ENCODE measurements around a stretch of chr6.

DNA sequence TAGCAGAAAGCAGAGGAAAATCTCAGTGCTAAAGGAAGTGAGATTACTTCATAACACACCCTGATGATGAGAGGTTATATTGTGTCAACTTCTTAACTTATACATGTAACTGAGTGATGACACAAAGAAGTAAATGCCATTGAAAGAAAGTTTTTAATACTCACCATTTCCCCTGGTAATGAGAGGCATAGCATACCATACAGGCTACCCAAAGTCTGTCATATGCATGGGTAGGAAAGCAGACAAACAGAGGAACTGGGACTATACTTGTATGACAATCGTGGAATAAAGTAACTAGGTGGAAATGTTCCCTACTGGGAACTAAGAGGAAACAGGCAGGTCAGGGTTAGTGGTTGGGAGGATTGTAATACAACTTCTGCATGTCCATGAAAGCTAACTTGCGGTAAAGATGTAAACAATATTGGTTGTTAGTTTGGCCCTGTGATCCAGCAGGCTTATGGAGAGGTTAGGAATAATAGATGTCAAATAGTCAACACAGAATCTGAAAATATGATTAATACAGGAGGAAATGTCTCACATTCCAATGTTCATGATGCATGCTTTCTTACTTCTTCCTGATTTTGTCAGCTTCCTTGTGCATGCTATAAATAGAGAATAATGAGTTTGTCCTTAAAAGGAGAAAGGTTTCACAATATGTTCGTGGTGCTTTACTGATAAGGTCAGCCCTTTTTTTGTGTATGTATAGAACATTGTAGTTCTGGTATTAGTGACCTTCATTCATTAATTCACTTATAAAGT lies 136.9 kb downstream of the MMUT start:
- PRO-cap = no peak

- PRO-cap = unidirectional peak, plus-strand start at chr6:49462384
Measured at GRCh38 chr6:49461859-49462481, 1.1 kb downstream of the MMUT start.

GRCh38 chr6:50819312-50820226 lies 898 bp downstream of the TFAP2B start:
- PRO-cap = no peak

- PRO-cap = no peak
Measured at GRCh38 chr6:50960950-50961283, 142.2 kb downstream of the TFAP2B start.

DNA sequence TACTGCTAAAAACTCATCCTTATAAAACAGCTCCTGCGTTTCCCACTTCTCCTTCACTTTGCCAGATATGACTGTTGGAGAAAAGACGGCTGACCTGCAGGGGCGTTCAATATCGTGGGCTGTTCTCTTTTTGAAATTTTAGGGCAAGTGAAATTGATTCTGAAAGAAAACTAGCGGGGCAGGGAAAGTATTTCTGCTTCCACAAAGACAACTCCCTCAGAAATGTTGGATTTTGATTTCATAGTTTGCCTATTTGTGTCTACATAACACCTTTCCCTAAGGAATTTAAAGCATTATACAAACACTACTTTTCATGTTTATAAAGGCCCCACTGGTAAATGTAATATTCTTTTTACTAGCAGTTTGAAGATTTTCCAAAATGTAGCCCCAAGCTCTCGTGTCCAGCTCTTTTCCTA lies 206.9 kb downstream of the TFAP2B start:
- PRO-cap = no peak

GRCh38 chr6:51049885-51050707 lies 231.4 kb downstream of the TFAP2B start:
- PRO-cap = no peak

GRCh38 chr6:52124566-52125224 lies 37.3 kb upstream of the PKHD1 start:
- PRO-cap = no peak

DNA sequence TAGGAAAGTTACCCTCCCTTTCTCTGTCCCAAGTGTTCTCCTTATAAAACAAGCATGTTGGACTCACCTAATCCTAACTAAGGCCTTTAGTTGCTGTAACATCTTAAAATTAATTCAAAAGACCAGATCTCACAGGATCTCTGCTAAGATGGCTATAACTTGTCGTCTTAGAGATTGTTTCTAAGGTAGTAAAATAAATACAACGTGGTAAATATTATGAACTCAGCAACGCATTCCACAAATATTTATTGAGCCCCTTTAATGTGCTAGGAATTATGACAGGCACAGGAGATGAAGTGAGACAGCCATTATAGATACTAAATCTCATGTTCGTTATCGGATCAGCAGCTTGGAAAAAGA lies 20.8 kb upstream of the MCM3 start:
- PRO-cap = no peak

DNA sequence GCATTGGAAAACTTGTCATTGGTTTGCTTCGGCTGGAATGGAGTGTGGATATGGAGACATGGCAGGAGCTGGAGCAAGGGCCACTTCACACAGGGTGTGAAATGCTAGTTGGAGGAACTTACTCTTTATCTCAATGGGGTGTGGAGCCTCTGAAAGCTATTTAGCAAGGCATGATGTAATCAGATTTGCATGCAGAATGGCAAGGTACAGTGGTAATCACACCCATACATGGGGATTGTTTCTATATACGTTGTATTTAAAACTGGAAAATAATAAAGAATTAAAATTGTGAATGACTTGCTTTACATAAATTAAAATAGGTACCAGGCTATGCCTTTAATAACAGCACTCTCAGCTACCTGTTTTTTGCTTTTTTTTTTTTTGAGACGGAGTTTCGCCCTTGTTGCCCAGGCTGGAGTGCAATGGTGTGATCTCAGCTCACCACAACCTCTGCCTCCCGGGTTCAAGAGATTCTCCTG lies 31.3 kb upstream of the PAQR8 start:
- PRO-cap = unidirectional peak, minus-strand start at position 98 of the sequence

- PRO-cap = unidirectional peak, minus-strand start at chr6:52500075
Measured at GRCh38 chr6:52499599-52500578, 77.0 kb downstream of the TRAM2 start.

GRCh38 chr6:52505418-52505999 lies 71.4 kb downstream of the TRAM2 start:
- PRO-cap = no peak

DNA sequence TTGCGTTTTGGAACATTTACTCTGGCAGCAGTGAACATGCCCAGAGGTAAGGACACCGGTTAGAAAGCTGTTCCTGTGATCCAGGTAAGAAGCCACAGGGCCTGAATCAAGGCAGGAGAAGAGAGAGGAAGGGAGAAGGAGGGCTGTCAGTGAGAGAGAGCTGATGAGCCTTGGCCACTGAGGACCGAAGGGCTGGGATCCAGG lies 58.5 kb downstream of the TRAM2 start:
- PRO-cap = no peak

GRCh38 chr6:52521949-52522455 lies 54.9 kb downstream of the TRAM2 start:
- PRO-cap = no peak

GRCh38 chr6:52747135-52747820 lies 16.0 kb downstream of the GSTA2 start:
- PRO-cap = no peak

- PRO-cap = no peak
Measured at GRCh38 chr6:52803990-52804324, 341 bp upstream of the GSTA1 start.

DNA sequence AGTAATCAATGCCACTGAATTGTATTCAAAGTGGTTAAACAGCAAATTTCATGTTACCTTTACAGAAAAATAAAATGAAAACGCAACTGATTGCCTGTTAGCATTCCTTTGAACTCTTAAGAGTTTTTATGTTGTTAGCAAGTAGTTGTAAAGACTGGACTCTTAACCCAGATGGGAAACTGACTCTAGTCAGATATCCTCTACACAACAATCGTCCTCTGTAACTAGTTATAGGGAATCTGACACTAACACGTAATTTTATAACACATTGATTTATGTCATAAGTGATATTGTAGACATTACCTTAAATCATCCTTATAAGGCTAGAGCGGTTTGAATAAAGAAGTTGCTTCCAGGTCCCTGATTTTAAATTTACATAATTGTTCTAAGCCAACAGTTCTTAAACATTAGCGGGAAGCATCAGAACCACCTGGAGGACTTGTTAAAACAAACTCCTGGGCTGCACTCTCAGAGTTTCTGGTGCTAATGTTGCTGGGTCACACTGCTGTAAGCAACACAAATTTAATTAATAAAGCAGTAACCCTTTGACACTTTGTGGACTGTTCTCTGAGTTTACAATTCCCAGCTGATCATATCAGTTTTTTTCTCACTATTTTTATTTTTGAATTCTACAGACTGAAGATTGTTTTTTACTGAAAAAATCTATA lies 704 bp upstream of the CILK1 start:
- PRO-cap = no peak

- PRO-cap = no peak
Measured at GRCh38 chr6:53258222-53259118, 90.3 kb downstream of the ELOVL5 start.

DNA sequence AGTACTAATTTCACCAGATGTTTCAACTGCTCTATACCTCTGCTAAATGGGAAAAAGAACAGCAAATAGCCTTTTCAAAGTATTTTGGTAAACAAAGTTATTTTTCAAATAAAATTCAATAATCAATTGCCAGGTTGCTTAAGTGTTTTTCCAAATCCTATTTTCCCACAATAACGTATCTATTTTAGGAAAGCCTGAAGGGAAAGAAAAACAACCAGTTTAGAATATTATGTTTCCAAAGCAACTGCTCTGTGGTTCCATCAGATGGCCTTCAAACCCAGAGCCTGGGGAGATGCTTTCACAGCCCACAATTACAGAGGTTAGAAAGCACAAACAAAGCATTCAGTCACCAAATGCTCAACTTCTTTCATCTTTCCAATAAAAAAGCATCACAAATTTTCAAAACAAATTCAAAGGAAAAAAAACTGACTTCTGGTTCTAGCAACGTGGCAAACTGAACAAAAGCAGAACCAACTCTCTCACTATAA lies 66.0 kb downstream of the ELOVL5 start:
- PRO-cap = no peak

DNA sequence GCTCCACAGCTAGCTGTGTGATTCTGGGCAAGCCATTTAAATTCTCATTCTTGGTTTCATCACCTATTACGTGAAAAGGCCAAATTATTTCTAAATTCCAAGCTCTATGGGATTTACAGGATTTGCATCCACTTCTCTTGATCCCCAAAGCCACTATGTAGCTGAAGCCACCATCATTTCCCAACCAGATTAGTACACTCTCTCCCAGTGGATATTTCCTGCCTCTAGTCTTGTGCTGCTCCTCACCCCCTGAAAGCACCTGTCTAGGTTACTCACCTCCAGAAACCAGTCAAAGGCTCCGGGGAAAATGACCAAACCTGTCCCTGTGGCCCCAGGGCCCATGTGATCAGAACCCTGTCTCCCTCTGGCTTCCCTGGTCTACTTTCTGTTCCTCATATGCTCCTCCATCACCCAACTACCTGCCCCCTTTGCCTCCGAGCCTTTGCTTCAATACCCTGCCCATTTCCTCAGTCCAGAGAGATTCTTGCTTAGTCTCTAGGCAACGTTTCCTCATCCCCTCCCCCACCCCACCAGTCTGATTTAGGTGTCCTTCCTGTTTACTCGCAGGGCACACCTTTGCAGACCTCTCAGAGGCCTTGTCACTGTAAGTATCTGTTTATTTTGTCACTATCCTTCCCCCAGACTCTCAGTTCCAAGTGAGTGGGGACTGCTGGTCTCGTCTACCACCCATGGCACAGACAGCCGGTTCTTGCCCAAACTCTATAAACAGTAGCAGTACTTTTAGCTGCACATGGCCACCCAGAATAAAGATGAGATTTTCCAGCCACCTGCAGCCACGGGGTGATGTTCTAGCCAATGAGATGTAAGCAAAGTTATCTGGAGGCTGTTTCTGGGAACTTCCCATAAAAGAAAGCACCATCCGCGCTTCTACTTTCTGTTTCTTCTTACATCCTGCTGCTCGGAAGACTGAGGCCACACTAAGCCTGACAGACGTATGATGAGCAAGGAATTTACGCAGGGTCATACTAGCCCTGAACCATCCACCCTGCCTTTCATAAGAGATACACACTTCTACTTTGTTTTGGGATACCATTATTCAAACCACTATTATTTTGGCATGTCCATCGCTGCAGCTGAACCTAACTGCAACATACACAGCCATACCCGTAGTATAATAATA lies 13.4 kb downstream of the ELOVL5 start:
- PRO-cap = no peak

GRCh38 chr6:53340854-53341118 lies 8.0 kb downstream of the ELOVL5 start:
- PRO-cap = no peak

Data from SUDHL5 (cell line).